ENCODE measurements around a stretch of chr4.

DNA sequence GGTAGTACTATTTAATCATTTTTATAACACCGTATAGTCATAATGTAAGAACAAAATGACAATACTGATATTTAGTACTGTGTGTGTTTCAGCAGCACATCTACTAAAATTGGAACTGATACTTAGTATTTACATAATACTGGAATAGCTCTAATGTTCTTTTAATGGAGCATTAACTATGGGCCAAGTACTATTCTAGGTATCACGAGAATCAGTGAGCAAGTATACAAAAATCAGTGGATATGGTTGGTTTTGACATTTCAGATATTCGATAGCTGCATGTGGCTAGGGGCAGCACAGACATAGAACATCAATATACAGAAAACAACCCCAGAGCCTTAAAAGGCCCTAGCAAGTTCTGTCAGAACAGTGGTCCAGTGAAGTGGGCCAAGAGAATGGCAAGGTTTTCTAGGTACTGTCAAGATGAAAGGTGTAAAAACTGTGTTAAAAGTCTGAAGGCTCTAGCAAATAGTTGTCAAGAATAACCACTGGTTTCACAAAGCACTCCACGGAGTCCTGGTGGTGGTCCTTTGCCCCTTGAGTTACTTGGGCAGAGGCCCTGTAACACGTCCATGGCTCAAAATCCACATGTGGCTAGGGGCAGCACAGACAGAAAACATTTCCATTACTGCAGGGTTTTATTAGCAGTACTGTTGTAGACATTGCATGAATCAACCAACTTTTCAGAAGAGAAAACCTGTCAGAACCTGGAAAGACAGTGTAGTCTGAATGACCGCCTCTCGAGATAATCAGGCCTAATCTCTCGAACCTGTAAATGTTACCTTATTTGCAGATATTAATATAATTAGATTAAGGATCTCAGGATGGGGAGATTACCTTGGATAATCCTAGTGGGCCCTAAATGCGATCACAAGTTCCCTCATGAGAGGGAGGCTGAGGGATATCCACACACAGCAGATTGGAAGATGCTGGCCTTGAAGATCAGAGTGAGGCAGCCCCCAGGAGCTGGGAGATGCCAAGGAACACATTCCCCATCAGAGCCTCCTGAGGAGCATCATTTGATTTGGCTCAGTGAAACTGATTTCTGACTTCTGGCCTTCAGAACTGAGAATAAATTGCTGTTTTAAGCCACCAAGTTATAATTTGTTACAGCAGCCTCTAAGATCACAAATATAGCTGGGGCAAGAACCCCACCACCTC lies 34.8 kb downstream of the ERVMER34-1 start:
- PRO-cap = unidirectional peak, plus-strand start at position 373 of the sequence
- RRBS, 2 experiments = no CpG with 5 or more reads among the region's 9 CpGs

DNA sequence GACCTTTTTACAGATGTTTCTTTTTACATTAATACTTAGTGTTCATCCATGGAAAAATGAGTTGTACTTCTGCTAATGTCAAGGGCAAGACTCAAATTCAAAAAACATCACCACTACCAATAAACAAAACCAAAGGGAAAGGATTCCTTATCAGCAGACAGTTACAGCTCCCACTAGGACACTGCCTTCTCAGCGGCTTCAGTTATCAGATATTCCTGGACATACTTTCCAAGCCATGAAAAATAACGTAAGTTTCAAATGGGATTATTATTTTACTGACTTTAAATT lies 83.3 kb downstream of the RASL11B start:
- PRO-cap = no peak
- RRBS, 2 experiments = no CpG with 5 or more reads among the region's 2 CpGs

- PRO-cap = no peak
- RRBS, 2 experiments = no CpG with 5 or more reads among the region's 6 CpGs
Measured at GRCh38 chr4:52996193-52996781, 134.2 kb downstream of the RASL11B start.

DNA sequence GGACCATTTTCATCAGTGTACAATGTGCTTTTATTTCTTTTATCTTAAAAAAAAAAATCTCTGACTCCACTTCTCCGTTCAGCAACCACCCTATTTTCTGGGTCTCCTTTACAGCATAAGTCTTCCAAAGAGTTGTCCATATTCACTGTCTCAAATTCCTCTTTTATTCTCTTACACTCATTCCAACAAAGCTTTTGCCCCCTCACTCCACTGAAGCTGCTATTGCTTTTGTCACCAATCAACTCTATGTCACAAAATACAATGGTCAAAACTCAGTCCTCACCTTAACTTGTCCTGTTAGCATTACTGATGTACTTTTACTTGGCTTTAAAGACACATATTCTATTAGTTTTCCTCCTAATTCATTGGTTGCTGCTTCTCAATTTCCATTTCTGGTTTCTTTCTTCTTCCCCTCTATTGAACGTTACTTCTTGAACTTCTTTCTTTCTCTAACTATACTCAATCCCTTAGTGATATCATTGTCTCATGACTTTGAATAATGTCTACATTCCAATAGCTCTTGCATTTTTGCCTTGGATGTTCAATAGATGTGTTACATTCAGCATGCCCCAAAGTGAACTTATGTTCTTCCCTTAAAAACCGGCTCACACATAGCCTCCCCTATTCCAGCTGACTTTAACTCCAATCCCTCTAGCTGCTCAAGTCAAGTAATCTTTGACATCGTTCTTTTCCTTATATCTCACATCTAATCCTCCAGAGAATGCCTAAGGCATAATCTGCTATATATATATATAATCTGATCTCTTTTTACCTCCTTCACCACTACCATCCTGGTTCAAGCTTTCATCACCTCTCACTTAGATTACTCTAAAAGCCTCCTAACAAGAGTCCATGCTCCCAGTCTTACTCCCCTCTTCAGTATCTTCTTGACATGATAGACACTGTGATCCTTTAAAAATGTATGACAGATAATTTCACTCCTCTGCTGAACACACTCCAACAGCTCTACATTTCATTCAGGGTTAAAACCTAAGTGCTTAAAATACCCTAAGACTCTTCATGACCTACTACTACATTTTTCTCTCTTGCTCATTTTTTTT lies 232.9 kb downstream of the RASL11B start:
- PRO-cap = no peak
- RRBS, 2 experiments = no CpG with 5 or more reads among the region's 4 CpGs

- PRO-cap = no peak
- RRBS, 2 experiments = no CpG with 5 or more reads among the region's 2 CpGs
Measured at GRCh38 chr4:53261119-53261617, 104.7 kb downstream of the SCFD2 start.

DNA sequence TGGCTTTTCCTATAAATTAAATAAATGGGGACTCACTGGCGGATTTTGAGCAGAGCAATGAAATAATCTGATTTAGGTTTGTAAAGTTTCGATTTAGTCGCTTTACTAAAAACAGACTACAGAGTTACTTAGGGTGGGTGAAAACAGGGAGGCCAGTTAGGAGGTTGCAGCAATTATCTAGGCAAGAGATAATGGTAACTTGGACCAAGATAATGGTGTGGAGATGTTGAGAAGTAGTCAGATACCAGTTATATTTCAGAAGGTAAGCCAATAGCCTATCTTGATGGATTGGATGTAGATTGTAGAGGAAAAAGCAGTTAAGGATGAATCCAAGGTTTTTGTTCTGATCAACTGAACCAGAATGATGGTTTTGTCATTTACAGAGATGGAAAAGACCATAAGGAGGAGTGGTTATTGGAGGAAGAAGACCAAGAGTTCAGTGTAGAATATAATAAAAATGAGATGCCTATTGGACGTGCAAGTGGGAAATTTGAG lies 23.9 kb downstream of the FIP1L1 start:
- PRO-cap = no peak
- RRBS, 2 experiments = no CpG with 5 or more reads among the region's 4 CpGs

GRCh38 chr4:53402379-53403219 lies 25.2 kb downstream of the FIP1L1 start:
- PRO-cap = no peak
- RRBS, 2 experiments = no CpG with 5 or more reads among the region's 8 CpGs

- PRO-cap = no peak
- RRBS, 2 experiments = no CpG with 5 or more reads among the region's 4 CpGs
Measured at GRCh38 chr4:53644367-53645078, 53.2 kb upstream of the LNX1 start.

GRCh38 chr4:53652355-53652923 lies 61.2 kb upstream of the LNX1 start:
- PRO-cap = no peak
- RRBS, 2 experiments = no CpG with 5 or more reads among the region's 4 CpGs

DNA sequence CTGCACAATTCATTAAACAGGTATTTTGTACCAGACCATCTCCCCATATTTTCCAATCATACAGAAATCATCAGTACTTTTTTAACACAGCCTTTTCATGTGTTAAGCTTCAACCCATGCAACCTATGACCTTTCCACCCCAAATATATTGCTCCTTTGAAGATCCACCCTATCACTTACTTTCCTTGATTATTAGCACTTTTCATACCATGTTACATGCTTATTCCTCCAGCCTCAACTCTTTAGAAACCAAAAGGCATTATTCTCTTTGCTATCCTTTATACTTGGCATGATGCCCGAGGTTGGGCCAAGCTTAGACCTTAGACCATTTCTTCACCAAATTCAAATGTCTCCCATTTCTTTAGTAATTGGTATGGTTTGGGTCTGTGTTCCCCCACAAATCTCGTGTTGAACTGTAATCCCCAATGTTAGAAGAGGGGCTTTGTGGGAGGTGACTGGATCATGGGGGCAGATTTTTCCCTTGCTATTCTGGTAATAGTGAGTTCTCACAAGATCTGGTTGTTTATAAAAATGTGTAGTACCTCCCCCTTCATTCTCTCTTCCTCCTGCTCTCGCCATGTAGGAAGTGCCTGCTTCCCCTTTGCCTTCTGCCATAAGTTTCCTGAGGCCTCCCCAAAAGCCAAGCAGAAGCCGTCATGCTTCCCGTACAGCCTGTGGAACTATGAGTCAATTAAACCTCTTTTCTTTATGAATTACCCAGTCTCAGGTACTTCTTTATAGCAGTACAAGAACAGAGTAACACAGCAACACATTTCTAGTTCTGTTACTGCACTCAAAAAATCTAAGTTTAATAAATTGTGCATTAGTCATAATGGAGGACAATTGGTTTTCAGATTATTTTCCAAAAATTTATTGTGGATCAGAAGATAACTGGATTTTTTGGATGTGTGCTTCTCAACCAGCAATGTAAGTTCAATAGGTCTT lies 70.2 kb downstream of the CHIC2 start:
- PRO-cap = no peak
- RRBS, 2 experiments = no CpG with 5 or more reads among the region's 5 CpGs

- PRO-cap = no peak
- RRBS, 2 experiments = no CpG with 5 or more reads among the region's 2 CpGs
Measured at GRCh38 chr4:54065030-54065201, 511 bp upstream of the CHIC2 start.

DNA sequence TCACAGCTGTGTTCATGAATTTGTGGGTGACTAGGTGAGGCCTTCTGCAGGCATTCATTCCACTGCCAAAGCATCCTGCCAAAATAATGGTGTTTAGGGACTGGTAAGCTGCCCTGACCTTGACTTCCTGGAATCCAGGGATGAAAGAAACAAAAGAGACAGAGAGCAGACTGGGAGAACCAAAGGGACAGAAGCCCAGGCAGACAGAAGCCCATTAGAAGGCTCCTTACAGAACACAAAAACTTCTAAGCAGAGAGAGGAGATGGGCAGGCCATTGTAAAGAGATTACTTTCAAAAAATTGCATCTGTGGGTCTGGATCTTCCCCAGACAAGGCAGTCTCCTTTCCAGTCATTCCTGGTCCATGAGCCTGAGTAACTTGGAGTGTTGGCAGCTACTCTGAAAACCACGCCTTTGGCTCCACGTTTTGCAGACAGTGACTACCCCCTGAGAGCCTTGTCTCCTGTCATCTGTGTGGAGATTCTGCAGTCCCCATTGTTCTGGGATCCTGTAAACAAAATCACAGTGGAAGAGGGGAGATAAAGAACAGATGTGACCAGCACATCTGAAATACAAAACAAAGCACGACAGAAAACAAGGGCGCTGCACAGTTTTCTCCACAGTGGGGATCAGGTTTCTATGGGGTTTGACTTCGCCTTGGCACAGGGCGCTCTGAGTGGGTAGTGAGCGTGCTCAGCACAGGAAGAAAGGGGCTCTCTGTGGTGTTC lies 31.9 kb upstream of the PDGFRA start:
- PRO-cap = no peak
- RRBS, 2 experiments = no CpG with 5 or more reads among the region's 7 CpGs

DNA sequence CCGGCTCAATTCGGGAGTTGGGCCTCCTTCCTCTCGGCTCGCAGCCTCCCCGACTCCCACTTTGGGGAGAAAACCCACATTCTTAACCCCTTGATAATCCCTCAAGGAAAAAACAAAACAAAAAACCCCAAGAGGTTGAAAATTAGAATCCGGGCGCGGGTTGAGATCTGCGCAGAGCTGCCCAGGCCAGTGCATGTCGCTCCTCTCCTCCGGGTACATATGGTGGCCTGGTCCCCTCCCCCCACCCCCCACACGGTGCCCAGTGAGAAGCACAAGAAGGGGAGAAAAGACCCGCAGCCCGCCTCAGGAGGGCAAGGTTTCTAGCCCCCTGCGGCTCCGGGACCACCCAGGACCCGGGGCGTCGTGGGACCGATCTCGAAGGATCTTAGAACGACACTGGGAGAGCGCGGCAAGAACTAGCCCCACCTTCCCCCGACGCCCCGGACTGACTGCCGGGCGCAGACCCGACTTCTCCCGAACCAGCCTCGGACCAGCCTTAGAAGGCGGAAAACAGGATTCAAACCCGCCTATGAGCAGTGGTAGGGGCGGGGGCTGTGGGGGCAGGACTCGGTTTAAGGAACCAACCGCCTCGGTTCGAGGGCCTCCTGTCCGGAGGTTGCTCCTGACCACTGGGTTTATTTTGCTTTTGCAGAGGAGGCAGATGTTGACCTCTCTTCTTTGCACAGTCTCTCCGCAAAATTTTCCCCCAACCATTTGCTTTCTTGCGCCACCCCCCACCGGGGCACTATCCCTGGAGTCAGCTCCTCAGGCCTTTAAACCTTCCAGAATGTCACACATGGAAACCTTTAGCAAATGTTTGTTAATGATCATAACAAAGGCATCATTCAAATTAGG lies 2.4 kb upstream of the PDGFRA start:
- PRO-cap = unidirectional peak, minus-strand start at position 451 of the sequence
- RRBS, 2 experiments = 11 to 12% methylated on average over 15 to 16 of the region's 43 CpGs

DNA sequence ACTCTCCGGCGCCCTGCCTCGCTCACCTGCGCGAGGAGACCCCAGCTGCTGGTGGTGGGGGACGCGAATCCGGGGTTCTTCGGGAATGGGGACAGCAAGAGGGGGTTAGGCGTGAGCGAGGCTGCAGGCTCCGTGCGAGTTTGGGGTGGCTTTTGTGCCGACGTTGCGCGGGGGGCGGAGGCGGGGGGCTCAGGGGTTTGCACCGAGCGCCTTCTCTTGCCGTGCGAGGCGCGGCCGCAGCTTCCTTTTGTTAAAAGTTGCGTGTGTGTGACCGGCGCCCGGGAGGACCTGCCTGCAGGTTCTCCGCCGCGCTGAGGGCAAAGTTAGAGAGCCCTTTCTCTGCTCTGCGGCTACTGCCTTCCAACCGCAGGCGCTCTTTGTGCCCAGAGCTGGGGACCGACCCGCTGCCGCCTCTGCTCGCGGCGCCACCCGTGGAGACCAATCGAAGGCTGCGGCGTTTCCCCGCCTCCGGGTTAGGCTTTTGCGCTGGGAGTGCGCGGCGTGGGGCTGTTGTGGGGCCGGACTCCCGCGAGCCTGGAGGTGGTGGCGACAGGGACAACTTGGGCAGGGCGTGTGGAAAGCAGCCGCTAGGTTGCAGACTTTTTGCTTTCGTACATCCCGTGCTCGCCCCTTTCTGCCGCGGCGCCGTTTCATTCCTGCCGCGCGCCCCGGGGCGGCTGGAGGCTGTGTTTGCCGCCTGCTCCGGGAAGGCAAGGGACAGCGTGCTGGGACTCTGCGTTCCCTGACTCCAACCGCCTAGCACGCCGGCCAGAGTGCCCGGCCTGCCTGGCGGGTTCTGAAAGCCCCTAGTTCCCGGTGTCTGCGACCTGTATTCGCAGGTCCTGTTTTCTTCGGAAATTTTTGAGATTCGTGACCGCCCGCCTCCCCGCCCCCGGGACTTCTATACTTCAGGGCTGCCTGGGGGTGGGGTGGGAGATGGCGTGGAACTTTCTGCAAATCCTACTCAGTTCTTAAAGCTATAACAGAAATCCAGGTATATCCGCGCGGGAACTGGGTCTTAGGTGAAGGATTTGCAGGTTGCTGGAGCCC lies 804 bp downstream of the KIT start:
- PRO-cap = no peak
- RRBS, 2 experiments = under 1 to 3% methylated on average over 29 of the region's 92 CpGs

GRCh38 chr4:55406978-55407450 lies 11.3 kb downstream of the TMEM165 start:
- PRO-cap = no peak
- RRBS, 2 experiments = no CpG with 5 or more reads among the region's 4 CpGs

DNA sequence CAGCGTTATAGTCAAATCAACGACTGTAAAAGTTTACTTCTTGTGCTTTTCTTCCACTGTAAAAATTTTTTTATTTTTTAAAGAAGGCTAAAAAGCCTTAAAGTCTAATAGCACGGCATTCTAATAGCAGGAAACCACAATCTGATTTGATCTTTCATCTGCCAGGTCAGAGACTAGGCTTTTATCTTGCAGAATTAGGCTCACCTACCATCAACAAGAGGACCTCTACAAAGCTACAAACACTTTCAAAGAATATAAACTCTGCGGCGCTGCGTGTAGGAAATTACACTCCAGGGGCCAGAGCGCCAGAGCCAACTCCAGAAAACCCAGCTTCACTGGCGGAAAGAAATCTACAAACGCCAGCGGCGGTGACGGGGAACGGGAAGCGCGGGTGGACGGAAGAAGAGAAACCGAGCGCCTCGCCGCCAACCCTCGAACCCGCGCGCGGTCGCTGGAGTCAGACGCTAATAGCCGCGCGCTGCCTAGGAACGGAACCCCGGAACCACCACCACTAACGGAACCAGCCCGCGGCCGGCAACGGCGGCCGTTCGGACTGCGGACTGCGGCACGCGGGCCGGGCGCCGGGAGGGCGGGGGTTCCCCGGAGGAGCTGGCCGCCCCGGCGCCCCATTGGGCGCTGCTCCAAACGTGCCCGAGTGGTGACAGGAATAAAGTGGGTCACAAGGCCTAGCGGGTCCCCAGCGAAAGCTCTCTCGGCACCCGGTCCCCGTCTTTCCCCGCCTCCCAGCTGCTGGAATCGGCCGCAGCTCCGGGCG lies 1.1 kb downstream of the CLOCK start:
- PRO-cap = unidirectional peak, plus-strand start at position 286 of the sequence; bidirectional peak, plus-strand start at position 534 of the sequence, minus-strand start at position 506 of the sequence
- RRBS, 2 experiments = under 1 to 3% methylated on average over 16 to 28 of the region's 65 CpGs

- PRO-cap = no peak
- RRBS, 2 experiments = under 1 to 2% methylated on average over 22 to 30 of the region's 50 CpGs
Measured at GRCh38 chr4:56049440-56050068, 656 bp downstream of the CRACD start.

GRCh38 chr4:56215851-56216416 lies 167.0 kb downstream of the CRACD start:
- PRO-cap = no peak
- RRBS, 2 experiments = no CpG with 5 or more reads among the region's 4 CpGs

GRCh38 chr4:56388088-56388542 lies 824 bp upstream of the AASDH start:
- PRO-cap = no peak
- RRBS, 2 experiments = no CpG with 5 or more reads among the region's 10 CpGs

- PRO-cap = no peak
- RRBS, 2 experiments = no CpG with 5 or more reads among the region's 3 CpGs
Measured at GRCh38 chr4:56414106-56414463, 21.3 kb downstream of the PPAT start.

All from astrocyte (in vitro differentiated cells and primary cell).